H7 (cell line): Measurements from ENCODE around the gene CENPF.

GRCh38 chr1:214337356-214338191 is 56.6 kb downstream of the SMYD2 start:
- RAMPAGE, long total RNA, result no peak

GRCh38 chr1:214362336-214362705 is 81.4 kb downstream of the SMYD2 start:
- RAMPAGE, long total RNA, result no peak

GRCh38 chr1:214427733-214428403 is 123.5 kb downstream of the PTPN14 start:
- RAMPAGE, long total RNA, result no peak

- RAMPAGE, long total RNA, result start-site peak on the plus strand at chr1:214603176-214603238, 483 reads
Measured at GRCh38 chr1:214602740-214603872, at the start of gene CENPF. TSS of gene CENPF (plus strand) at chr1:214603195.

DNA sequence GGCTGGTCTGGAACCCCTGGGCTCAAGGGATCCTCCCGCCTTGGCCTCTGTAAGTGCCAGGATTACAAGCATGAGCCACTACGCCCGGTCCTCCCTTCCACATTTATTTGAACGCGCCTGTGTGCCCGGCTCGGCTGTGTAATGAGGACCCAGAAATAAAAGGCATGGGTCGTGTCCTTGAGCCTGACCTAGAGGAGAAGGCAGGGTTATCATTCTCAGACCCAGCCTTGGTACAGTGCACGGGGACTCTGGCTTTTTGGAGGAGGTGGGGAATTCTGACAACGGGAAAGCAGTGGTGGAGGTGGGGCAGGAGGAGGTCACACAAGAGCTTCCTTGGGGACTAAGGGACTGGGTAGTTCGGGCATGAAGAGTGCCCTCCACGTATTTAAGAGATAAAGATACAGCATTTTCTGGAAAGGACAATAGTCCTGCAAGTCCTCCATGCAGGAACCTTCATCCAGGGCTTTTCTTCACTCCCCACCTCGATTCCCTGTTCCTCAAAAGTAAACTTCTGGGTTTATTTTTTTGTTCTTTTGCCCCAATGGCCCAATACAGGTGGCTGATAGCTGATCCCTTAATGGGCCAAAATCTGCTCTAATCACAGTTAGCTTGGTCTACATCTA is 989 bp downstream of the CENPF start:
- RAMPAGE, long total RNA, result no peak

DNA sequence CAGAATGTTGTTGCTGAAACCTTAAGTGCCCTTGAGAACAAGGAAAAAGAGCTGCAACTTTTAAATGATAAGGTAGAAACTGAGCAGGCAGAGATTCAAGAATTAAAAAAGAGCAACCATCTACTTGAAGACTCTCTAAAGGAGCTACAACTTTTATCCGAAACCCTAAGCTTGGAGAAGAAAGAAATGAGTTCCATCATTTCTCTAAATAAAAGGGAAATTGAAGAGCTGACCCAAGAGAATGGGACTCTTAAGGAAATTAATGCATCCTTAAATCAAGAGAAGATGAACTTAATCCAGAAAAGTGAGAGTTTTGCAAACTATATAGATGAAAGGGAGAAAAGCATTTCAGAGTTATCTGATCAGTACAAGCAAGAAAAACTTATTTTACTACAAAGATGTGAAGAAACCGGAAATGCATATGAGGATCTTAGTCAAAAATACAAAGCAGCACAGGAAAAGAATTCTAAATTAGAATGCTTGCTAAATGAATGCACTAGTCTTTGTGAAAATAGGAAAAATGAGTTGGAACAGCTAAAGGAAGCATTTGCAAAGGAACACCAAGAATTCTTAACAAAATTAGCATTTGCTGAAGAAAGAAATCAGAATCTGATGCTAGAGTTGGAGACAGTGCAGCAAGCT is 38.1 kb downstream of the CENPF start:
- RAMPAGE, long total RNA, result no peak

DNA sequence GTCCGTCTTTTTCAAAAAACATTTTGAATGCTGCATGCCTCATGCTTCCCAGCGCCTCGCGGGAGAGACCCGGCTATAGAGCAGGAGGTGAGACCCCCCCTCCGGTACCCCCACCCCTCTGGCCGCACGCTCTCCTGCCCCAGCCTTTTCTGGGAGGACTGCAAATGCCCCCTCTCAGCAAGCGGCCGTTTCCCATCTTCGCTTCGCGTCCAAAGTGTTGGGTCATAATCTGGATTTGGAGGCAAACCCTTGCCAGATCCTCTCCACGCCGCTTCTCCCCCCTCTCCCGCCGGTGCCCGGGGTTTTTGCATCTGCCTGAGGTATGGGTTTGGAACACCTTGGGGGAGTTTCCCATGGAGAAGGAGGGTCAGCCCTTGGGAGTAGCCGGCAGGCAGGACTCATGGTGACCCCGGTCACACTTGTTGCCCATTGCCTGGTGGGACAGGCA is 832 bp downstream of the KCNK2 start:
- RAMPAGE, long total RNA, result no peak

- RAMPAGE, long total RNA, result no peak
Measured at GRCh38 chr1:215639356-215639933, 72.3 kb downstream of the KCTD3 start.

- RAMPAGE, long total RNA, result no peak
Measured at GRCh38 chr1:216617072-216617691, 106.0 kb downstream of the ESRRG start.

GRCh38 chr1:218165120-218166036 is 119.7 kb upstream of the RRP15 start:
- RAMPAGE, long total RNA, result no peak

- RAMPAGE, long total RNA, result no peak
Measured at GRCh38 chr1:218347252-218348092, 2.3 kb downstream of the TGFB2 start.

GRCh38 chr1:218348093-218348429 is 2.9 kb downstream of the TGFB2 start:
- RAMPAGE, long total RNA, result no peak

- RAMPAGE, long total RNA, result no peak
Measured at GRCh38 chr1:218371808-218372279, 26.7 kb downstream of the TGFB2 start.

- RAMPAGE, long total RNA, result no peak
Measured at GRCh38 chr1:218494500-218494988, 149.4 kb downstream of the TGFB2 start.

- RAMPAGE, long total RNA, result no peak
Measured at GRCh38 chr1:219088716-219089432, 84.8 kb upstream of the LYPLAL1 start.

GRCh38 chr1:219174576-219175654 is 1.2 kb downstream of the LYPLAL1 start:
- RAMPAGE, long total RNA, result no peak

DNA sequence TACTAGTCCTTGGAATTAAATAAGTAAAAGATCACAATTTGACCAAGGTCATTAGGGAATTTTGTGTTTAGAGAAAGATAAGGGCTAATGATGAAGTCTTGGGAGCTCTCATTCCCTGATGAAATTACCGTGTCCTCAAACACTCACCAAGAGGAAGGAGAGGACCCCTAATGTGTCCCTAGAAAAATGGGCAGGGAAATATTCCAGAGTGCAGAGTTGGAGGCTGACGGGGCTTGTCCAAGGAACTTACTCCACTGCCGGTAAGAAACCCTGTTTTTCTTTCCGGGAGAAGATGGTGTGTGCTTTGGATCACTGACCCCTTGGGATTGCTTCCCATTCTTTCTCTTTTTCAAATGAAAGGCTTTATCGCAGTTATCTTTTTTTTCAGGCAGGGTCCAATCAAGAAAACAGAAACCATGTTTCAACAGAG is 145.0 kb downstream of the LYPLAL1 start:
- RAMPAGE, long total RNA, result no peak

GRCh38 chr1:219940862-219941235 is 12.5 kb upstream of the SLC30A10 start:
- RAMPAGE, long total RNA, result no peak

GRCh38 chr1:220093520-220093899 is 422 bp upstream of the IARS2 start:
- RAMPAGE, long total RNA, result no peak

DNA sequence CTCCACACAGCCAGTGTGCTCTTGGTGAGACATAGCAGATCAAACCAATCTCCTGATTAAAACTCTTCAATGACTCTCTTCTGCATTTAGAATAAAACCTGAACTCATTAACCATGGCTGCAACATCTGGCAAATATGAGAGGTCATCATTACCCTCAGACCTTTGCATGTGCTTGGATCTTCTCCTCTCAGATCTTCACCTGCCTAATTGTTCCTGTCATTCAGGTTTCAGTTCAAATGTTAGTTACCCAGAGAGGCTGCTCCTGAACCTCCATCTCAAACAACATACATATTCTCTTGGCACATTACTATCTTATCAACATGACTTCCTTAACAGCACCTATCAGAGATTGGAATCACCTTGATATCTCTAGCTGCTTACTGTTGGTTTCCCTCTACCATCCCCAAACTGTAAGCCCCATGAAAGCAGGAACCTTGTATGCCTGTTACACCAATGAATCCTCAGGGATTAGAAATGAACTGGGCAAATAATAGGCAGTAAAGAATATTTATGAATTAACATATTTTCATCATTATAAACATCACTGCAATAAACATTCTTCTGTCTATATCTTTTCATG is 65.6 kb downstream of the RAB3GAP2 start:
- RAMPAGE, long total RNA, result no peak